LNCaP clone FGC (cell line): ENCODE results near the gene HSD17B2.

- RRBS, 2 experiments, result no CpG with 5 or more reads among the region's 6 CpGs
These were observed 18.3 kb downstream of the PLCG2 start for GRCh38 chr16:81797370-81797861.

GRCh38 chr16:81808779-81809499 is 29.8 kb downstream of the PLCG2 start:
- RRBS, 2 experiments, result no CpG with 5 or more reads among the region's 3 CpGs

DNA sequence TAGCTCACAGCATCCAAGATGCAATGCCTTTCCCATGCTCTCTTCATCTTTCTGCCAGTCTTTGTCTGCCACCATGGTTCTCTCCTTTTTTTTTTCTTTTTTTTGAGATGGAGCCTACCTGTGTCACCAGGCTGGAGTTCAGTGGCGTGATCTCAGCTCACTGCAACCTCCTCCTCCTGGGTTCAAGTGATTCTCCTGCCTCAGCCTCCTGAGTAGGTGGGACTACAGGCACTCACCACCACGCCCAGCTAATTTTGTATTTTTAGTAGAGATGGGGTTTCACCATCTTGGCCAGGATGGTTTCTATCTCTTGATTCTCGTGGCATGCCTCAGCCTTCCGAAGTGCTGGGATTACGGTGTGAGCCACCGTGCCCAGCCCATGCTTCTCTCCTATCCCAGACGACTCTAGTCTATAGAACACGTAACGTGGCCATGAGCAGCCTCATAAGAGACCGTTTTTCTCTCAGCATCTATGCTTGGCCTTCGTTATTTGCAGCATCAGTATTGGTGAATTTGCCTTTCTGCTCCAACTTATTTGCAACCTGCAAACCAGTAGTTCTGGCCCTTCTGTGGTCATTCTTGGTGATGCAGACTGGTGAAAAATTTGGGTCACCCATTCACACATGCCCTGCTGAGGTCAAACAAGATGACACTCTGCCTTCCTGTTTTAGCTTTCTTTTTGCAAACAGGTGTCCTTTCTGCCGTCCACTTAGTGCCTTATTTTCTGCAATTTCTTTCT is 31.0 kb downstream of the PLCG2 start:
- RRBS, 2 experiments, result no CpG with 5 or more reads among the region's 12 CpGs

DNA sequence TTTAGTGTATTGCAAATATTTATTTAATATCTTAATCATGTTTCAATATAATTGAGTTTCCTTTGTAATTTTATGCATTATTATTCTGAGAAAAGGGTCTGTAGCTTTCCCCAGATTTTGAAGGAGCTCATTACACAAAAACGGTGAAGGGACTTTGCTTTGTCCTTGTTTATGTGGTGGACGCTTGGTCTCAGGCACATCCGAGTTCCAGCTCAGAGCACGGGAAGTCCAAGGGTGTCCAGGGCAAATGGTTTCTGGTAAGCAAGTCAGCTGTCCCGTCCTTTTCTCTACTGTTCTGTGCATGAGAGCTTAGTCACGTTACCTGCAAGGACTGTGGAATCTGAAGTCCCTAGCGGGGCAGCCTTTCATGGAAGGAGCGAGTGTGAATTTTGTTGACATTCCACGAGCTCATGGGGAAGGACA is 109.4 kb downstream of the SDR42E1 start:
- RRBS, 2 experiments, result no CpG with 5 or more reads among the region's 9 CpGs

GRCh38 chr16:82034672-82035859 is at the start of gene HSD17B2:
HSD17B2 (plus strand) TSS chr16:82035253.
- RRBS, 2 experiments, result no CpG with 5 or more reads among the region's 13 CpGs

- RRBS, 2 experiments, result no CpG with 5 or more reads among the region's 2 CpGs
These were observed 25.6 kb downstream of the CDH13 start for GRCh38 chr16:82652306-82652876.

GRCh38 chr16:82783788-82784661 is 157.3 kb downstream of the CDH13 start:
- RRBS, 2 experiments, result no CpG with 5 or more reads among the region's 10 CpGs

DNA sequence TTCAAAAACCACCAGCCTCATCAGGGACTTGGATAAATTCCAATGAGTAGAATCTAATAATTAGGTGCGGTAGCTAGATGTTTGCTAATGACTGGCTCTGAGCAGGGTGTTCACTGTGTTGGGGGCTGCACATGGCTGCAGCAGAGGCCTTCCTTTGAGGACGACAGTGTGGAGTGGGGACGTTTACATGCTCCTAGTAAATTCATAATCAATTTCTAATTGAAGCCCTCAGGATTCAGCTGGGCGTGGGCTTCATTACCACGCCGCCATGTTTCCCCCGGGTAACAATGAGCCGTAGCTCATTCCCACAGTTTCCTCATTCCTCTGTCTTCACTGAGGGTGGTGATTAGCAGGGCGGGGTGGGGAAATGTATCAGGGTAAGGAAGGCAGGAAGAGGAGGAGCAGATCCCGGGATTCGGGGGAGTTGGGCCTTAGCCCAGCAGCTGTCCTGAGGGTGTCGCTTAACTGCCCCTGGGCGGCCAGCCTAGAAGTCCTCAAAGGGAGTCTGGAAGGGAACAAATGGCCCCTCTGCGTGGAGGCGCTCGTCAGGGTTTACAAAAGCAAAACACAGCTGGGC is 14.2 kb downstream of the MLYCD start:
- RRBS, 2 experiments, result 50% methylated on average over 1 of the region's 16 CpGs; no CpG with 5 or more reads in 1 of the 2 experiments

- RRBS, 2 experiments, result no CpG with 5 or more reads among the region's 15 CpGs
These were observed 9.4 kb upstream of the OSGIN1 start for GRCh38 chr16:83943351-83944243.

DNA sequence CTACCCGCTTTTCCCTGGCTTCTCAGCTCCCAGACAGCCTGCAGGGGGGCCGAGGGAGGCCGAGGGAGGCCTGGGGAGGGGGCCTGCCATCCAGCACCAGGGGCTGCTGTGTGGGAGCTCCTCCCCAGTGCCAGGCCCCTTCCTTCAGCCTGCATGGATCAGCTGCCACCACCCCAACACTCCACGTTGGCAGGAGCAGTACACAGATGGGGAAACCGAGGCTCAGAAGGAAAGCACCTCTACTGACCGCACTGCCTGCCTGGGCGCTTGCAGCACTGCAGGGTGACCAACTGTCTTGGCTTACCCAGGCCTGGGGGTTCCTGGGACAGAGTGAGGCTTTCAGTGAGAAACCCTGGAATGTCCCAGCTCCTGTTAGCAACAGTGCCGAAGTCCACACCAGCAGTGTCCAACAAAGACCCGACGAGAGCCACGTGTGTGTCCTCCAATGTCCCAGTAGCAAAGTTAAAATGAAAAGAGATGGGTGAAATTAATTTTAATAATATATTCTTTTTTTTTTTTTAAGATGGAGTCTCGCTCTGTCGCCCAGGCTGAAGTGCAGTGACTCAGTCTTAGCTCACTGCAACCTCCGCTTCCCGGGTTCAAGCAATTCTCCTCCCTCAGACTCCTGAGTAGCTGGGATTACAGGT is 5.2 kb upstream of the OSGIN1 start:
- RRBS, 2 experiments, result no CpG with 5 or more reads among the region's 15 CpGs

GRCh38 chr16:84074786-84075297 is 32.2 kb upstream of the SLC38A8 start:
- RRBS, 2 experiments, result no CpG with 5 or more reads among the region's 7 CpGs

DNA sequence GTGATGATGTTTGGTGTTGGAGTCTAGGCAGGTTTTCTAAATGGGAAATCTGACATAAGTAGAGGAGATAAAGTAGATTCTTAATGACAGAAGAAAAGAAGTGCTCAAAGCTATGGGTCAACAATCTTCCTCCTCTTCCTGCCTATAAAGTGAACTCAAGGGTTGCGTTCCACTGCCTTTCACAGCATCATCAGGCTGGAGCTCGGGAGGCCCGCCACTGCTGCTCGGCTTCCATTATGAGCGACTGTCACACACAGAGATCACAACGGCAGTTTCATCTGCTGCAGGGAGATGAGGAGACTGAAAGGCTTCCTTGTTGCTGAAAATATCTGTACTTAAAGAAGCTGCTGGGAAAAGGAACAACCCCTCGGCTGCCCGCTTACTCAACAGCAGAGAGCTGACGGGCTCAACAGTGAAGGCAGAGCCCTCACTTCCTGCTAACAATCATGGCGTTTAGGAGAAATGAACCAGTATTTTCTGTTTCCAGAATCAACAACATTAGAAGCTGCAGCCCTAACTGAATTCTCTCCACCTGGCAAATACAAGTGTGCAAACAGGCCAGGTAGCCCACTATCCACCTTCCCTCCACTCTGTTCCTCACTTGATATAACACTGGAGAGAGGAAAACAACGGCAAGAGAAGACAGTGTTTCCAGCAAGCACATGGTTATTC is 33.9 kb downstream of the MBTPS1 start:
- RRBS, 2 experiments, result no CpG with 5 or more reads among the region's 11 CpGs

GRCh38 chr16:84096368-84097061 is 20.2 kb downstream of the MBTPS1 start:
- RRBS, 2 experiments, result no CpG with 5 or more reads among the region's 4 CpGs

DNA sequence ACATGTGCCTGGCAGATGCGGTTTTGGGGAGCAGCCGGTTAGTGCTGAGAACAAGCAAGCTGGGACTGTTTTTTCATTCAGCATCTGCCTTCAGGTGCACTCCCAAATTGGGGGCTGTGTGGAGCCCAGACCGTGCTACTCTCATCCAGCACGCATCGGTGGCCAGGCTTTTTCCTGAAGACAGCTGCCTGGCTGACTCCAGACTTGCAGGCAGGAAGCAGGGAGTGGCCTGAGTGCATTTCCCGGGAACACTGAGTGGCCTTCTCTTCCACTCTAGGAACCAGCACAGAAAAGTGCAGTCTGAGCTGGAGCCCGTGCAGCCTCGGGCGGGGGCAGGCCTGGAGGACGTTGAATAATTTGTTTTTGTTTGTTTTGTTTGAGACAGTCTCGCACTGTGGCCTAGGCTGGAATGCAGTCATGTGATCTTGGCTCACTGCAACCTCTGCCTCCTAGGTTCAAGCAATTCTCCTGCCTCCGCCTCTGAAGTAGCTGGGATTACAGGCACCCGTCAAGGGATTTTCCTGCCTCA is 9.9 kb downstream of the TAF1C start:
- RRBS, 2 experiments, result 38 to 57% methylated on average over 3 of the region's 13 CpGs

- RRBS, 2 experiments, result no CpG with 5 or more reads among the region's 8 CpGs
These were observed 9.3 kb downstream of the TAF1C start for GRCh38 chr16:84177583-84177914.

DNA sequence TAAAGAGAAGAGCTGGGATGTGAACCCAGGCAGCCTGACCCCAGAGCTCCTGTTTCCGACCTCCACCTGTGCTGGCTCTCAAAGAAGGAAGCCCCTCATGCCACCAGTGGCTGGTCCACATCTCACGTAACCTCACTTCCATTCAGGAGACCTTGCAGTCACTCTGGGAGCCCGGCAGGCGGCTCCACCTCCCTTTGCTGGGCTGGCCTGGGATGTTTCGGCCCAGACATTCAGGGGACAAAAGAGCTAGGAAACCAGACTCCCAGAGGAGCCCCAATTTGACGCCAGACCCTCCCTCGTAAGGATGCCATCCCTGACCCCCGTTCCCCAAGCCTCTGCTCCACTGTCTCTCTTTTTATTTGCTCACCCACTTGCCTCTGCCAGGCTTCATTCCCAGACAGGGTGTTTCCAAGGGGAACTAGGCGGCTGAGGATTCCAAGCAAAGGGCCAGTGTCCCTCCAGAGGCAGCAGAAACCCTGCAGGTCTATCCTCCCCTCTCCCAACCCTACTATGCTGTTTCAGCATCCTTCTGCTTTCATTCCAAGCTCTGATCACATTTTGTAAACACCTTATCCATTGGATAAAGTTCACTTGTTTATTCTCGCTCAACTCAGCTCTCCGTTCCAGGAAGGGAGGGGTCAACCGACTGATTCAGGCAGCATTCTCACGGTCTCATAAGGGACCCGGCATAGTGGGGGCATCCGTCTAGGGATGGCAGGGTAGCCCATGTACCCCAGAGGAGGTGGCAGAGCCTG is 2.7 kb downstream of the TAF1C start:
- RRBS, 2 experiments, result no CpG with 5 or more reads among the region's 15 CpGs

GRCh38 chr16:84199730-84200463 is 8.9 kb downstream of the ADAD2 start:
- RRBS, 2 experiments, result no CpG with 5 or more reads among the region's 15 CpGs

GRCh38 chr16:84292222-84292661 is 2.4 kb upstream of the WFDC1 start:
- RRBS, 2 experiments, result no CpG with 5 or more reads among the region's 11 CpGs

DNA sequence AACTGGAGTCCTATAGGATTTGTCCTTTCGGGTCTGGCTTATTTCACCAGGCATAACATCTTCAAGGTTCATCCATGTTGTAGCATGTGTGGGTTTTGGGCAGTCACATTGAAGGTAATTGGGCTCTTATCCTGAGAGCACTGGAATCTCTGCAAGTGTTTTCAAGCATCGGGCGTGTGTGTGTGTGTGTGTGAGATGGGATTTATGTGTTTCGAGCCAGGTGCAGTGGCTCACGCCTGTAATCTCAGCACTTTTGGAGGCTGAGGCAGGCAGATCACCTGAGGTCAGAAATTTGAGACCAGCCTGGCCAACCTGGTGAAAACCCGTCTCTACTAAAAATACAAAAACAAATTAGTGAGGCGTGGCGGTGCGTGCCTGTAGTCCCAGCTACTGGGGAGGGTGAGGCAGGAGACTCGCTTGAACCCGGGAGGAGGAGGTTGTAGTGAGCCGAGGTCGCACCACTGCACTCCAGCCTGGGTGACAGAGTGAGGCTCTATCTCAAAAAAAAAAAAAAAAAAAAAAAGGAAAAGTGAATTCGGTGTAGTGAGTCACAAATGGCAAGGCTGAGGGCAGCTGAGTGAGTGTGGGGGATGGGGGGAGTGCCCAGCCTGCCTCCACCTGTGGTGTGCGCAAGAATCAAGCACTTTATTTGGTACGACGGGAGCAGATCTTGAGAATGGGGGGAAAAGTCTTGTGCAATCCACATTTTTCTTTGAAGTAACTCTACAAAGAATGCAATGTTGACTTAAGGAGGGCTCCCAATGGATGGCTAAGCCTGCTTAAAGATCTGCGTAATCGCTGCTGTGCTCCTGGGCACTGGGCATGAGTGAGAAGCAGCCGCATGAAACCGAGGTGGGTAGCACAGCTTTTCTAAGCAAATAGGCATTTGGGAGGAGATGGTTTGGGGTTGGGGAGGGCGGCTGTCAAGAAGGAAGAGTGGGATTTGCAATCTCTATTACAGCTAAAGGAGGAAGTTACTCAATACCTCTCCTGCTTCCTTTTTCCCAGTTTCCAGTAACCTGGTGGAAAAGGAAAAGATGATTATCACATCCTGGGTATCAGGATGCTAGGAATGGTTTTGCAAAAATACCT is 28.1 kb downstream of the ATP2C2 start:
- RRBS, 2 experiments, result no CpG with 5 or more reads among the region's 22 CpGs

- RRBS, 2 experiments, result no CpG with 5 or more reads among the region's 11 CpGs
These were observed 19.8 kb upstream of the MEAK7 start for GRCh38 chr16:84524325-84524690.